ENCODE measurements around the gene ALX4.

DNA sequence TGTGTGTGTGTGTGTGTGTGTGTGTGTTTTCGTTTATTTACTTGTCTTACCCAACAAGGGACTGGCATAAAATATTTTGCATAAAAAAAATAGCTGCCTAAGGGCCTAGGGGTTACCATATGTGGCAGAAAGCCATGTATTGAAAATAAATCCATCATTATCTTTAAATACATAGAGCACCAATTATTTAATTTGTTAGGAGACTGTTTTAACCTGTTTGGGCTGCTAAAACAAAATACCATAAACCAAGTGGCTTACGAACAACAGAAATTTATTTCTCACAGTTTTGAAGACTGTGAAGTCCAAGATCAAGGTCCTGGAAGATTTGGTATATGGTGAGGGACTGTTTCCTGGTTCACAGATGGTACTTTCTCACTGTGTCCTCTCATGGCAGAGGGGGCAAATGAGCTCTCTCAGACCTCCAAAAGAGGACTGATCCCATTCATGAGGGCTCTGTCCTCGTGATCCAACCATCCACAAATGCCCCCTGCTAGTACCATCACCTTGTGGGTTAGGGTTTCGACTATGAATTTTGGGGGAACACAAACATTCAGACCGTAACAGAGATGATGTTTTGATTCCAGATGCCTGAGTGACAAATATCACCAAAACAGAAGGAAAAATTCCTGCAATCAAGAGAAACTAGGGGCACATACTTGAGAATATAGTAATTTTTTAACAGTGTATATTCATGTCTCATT is 43.8 kb downstream of the HSD17B12 start:
- PRO-cap: no peak

DNA sequence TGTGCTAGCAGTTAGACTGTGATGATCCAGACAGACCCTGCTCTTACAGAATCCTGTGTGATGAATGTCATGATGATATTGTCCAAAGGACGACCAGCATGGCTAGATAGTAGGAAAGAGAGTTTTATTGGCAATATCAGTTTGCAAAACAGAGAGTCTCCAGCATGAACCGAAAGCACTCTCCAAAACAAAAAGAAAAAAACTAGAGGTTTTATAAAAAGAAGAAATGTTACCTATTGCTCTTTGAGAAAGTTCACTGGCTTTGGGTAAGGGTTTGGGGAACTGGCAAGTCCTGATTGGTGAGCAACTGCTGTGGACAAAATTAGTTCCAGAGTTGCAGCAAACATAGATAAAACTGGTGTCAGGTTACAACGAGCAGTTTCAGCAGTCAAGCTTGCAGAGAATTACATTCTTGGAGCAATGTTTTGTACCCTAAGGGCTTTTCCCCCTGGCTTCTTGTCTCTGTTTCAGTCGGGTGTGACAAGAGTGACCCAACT is 58.2 kb downstream of the HSD17B12 start:
- PRO-cap: no peak

DNA sequence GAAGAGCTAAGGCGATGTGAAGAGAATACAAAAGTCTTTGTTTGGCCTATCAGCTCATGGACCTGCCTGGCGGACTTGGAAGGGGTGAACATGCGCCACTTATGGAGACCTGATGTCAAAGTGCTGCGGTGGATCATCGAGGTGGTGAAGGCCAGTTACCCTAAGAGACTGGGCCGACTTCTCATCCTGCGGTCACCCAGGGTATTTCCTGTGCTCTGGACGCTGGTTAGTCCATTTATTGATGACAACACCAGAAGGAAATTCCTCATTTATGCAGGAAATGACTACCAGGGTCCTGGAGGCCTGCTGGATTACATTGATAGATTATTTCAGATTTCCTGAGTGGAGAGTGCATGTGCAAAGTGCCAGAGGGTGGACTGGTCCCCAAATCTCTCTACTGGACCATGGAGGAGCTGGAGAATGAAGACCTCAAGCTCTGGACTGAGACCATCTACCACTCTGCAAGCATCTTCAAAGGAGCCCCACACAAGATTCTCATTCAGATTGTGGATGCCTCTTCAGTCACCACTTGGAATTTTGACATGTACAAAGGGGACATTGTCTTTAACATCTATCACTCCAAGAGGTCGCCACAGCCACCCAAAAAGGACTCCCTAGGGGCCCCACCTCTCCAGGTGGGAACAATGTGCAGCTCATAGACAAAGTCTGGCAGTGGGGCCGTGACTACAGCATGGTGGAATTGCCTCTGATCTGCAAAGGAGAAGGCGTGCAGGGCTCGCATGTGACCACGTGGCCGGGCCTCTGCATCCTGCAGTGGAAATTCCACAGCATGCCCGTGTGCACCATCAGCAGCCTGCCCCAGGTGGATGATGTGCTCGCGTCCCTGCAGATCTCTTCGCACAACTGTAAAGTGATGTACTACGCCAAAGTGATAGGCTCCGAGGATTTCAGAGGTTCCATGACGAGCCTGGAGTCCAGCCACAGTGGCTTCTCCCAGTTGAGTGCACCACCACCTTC is 18.2 kb downstream of the ALKBH3 start:
- PRO-cap: no peak

- PRO-cap: no peak
Measured at GRCh38 chr11:43904608-43905672, 24.3 kb downstream of the ALKBH3 start.

- PRO-cap: no peak
Measured at GRCh38 chr11:44229841-44230642, 79.9 kb downstream of the ALX4 start.

DNA sequence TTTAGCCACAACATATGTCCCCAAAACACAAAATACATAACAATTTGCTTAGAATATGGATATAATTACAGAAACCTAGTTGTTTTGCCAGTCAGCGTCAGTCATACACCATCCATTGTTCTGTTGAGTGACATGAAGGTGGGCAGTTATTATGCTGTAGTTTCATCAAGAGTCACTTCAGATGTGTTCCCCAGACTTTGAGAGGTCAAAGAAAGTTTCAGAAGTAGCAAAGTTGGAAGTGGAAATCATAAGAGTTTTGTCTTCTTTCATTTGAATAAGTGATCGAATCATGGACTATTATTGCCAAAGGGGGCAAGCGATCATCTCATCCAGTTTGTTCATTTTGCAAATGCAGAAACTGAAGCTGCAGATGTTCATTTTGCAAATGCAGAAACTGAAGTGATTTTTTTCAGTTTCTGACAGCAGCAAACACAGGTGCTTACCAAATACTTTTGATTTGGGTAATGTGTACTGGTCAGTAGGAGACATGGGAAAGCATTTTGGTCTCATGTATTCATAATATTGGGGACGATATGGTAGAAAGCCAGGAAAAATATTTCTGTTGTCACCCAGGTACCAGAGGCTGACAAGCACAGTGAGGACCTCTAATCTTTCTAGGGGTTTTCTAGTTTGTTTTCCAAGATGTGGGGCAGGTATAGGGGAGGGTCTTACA is 64.2 kb downstream of the ALX4 start:
- PRO-cap: no peak

- PRO-cap: no peak
Measured at GRCh38 chr11:44309975-44310763, at the start of gene ALX4. Gene ALX4, minus strand, starts transcription at chr11:44310139.

GRCh38 chr11:44316843-44317311 is 6.9 kb upstream of the ALX4 start:
- PRO-cap: no peak

DNA sequence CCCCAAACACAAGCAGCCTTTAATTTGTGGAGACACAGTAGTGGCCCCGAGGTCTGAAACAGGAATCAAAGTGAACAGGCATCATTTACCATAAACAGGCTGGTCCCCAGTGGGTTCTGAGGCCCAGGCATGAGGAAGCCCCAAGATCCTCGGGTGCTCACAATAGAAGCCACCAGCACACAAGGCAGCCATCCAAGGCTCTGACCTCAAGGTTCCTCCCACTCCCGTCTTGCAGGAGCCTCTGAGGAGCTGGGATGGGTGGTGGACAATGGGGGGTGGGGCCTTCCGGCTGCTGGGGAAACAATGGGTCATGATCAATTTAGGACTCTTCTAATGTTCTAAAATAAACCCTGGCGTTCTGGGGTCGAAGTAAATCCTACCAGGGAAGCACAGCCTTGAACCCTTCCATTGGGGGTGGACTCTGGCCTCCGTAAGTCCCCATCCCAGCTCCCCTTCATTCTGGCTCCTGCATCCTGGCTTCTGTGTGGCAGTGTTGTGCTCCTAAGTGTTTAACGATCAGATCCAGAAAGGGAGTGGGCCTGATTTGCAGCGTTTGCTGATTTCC is 114.9 kb upstream of the CD82 start:
- PRO-cap: no peak

DNA sequence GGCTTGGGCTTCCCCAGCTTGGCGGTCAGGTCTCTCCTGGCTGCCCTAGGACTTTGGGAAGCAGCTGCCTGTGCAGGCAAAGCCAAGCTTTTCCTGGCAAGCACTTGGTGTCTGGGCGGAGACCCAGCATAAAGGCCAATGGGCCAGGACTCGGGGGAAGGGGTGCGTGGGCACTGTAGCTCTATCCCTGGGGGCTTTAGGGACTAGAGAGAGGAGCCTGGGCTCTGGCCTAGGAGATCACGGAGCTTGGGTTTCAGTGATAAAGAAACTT is 30.6 kb downstream of the CD82 start:
- PRO-cap: no peak

- PRO-cap: no peak
Measured at GRCh38 chr11:44611563-44612242, 46.2 kb downstream of the CD82 start.

DNA sequence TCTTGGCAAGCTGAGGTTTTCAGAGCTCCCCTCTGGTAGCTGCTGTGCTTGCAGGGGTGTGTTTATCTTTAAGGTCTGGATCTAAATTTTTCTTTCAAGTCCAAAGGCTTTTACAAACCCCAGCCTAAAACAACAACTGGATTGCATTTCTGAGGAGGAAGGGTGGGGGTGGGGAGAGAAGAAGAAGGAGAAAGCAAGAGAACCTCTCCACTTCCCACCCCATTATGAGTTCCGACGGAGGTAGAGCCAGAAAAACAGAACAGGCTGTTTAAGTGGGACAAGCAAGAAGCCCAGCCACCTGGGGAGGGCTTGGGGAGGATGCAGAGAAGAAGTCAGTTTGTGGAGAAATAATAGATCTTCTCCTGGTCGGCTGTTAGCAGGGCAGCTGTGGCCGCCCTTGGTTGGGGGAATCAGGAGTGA is 77.9 kb downstream of the TSPAN18 start:
- PRO-cap: no peak

- PRO-cap: no peak
Measured at GRCh38 chr11:44833600-44834652, 107.2 kb downstream of the TSPAN18 start.

GRCh38 chr11:44865855-44866246 is 84.8 kb downstream of the TP53I11 start:
- PRO-cap: no peak

DNA sequence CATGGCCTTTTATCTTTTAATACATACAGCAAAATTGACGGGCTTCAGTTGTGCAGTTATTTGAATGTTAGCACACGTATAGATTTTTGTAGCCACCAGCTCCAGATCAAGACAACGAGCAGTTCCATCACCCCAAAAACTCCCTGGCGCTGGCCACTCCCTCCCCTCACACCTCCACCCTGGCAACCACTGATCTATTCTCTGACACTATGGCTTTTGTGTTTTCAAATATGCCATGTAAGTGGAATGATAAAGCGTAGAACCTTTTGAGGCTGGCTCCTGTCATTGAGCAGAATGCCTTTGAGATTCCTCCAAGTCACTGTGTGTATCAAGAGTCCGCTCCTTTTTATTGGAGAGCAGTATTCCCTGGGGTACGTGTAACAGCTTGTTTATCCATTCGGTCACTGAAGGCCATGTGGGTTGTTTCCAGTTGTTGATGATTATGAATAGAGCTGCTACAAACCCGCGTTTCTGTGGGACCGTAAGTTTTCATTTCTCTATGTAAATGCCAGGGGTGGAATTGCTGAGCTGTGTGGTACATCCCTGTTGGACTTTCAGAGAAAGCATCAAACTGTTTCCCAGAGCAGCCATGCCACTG is 10.3 kb downstream of the TP53I11 start:
- PRO-cap: no peak

- PRO-cap: no peak
Measured at GRCh38 chr11:44977572-44978170, 27.0 kb upstream of the TP53I11 start.

DNA sequence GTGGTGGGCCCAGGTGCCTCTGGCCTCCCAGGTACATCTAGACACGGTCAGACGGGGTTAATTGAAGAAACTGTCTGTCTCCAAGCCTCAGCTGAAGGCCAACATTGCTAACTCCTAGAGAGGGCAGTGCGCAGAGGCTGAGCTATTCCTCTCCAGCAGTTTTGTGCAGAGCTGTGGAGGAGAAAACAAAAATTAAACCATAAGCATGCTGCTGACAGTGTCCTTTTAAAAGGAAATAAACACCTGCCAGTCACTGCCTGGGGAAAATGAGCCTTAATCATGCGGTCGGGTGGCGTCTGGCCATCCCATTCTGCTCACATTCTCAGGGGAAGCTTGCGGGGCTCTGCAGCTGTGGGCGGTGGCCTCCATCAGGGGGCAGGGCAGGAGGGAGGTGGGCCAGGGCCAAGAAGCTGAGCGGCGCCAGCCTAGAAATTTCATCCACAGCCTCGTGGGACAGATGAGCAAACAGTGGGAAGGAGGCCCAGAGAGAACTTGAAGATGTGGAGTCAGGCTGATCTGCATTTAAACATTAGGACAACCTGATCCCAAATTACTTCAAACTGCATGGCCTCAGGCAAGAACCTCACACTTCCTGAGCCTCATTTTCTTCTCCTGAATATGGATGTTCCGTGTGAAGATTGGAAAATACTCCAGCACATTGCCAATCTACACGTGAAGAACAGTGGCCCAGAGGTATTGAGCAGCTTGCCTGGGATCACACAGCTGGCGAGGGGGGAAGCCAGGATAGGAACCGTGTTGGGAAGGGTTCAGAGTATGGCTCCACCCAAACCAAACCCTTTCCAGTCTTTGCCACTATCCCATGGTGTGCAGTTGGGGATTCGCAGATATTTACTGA is 71.1 kb upstream of the TP53I11 start:
- PRO-cap: no peak

- PRO-cap: no peak
Measured at GRCh38 chr11:45079079-45079481, 67.4 kb upstream of the PRDM11 start.

GRCh38 chr11:45080059-45080615 is 66.3 kb upstream of the PRDM11 start:
- PRO-cap: no peak

- PRO-cap: no peak
Measured at GRCh38 chr11:45100201-45100645, 46.2 kb upstream of the PRDM11 start.